Thoracic aorta endothelial cell (primary cell): Measurements from ENCODE around the genes CDH13, DNAAF1 and ADAD2.

GRCh38 chr16:81600894-81601482 is 156.4 kb downstream of the CMIP start:
- CAGE, long polyA plus RNA: no peak

GRCh38 chr16:81636450-81637227 is 142.5 kb upstream of the PLCG2 start:
- CAGE, long polyA plus RNA: no peak

- CAGE, long polyA plus RNA: no peak
Observed at GRCh38 chr16:81700490-81700969, 78.6 kb upstream of the PLCG2 start.

DNA sequence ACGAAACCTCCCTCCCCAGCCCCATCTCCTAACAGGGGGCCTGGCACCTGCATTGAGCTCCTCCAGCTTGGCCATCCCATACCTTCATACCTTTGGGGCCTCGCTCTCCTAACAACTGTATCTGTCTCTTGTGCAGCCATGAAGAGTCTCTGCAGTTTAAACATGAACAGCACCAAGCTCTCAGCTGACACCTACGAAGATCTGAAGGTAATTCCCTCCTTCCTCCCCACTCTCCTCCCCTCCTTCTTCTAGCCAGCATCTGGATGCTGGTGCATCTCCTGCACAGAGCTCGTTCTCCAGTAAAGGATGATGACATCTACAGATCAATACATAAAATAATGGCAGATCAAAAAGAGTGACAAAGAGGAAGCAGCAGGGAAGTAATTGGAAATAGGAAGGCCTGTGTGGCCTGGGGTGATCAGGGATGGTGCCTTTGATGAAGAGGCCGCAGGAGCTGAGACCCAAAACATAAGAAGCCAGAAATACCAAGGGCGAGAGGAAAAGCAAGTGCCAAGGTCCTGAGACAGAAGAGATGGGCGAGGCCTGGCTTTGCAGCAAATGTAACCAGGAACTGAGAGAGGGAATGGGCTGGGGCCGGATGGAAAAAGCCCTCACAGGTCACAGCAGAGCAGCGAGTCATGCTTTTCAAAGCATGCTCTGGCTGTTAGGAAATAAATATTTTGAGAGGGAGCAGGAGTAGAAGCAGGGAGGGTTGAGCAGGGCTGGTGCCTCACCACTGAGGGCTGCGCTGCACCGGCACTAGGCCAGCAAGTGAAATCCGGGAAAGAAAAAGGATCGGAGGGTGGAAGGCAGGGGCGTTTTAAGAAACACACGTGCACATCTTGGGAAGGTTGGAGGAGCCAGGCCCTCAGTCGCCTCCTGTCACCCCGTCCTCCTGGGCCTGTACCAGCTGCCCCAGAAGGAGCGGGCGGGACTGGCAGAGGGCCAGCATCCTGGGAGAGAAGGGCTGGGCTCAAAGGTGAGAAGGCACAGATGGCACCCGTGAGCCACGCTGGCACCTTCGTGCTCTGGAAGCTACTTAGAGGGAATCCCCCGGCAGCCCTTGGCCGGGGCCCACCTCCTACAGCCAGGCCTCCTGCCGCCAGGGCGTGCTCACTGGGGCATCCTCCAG is 71.8 kb upstream of the PLCG2 start:
- CAGE, long polyA plus RNA: no peak

GRCh38 chr16:81746052-81746733 is 32.9 kb upstream of the PLCG2 start:
- CAGE, long polyA plus RNA: no peak

- CAGE, long polyA plus RNA: no peak
Observed at GRCh38 chr16:81817851-81818197, 38.7 kb downstream of the PLCG2 start.

DNA sequence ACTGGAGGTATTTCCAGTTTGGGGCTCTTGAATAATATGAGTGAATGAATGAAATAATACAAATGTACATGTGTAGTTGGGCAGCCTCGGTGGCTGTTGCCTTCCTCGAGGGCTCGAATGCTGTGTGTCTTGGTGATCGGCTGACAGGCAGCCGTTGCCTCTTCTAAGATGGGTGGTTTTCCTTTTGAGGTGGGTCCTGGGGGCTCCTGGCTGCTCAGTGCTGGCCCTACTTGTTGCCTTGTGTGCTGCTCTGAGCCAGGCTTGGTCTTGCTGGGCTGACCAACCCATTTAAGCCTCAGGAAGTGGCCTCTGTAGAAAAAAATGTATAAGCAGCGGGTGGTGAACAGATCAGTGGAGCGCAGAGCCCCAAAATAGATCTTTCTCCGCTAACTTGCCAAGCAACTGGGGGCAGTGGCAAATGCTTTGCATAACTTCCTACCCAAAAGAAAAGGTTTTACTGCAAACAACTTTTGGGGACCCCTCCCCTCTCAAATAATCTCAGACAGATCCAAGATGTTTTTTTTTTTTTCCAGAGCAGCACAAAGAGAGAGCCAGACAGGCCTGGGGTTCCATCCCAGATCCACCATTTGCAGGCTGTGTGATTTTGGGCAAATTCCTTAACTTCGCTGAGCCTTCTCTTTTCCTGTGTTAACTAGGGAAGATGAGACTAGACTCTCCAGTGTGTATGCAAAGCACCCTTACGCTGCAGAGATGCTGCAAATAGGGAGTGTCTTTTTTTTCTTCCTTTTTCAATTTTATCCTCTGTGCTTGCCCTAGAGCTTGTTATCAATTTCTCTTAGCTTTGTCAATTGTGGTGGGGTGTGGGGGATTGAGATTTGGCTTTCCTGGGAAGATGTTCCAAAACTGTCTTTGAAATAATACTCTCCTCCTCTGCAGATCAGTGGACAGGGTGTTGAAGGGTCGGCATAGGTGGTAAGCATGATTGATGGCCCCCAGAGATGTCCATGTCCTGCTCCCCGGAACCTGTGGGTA is 42.6 kb downstream of the PLCG2 start:
- CAGE, long polyA plus RNA: no peak

GRCh38 chr16:81822829-81823710 is 44.0 kb downstream of the PLCG2 start:
- CAGE, long polyA plus RNA: no peak

- CAGE, long polyA plus RNA: no peak
Observed at GRCh38 chr16:81861326-81862098, 82.4 kb downstream of the PLCG2 start.

- CAGE, long polyA plus RNA: no peak
Observed at GRCh38 chr16:82152866-82153382, 17.1 kb downstream of the MPHOSPH6 start.

DNA sequence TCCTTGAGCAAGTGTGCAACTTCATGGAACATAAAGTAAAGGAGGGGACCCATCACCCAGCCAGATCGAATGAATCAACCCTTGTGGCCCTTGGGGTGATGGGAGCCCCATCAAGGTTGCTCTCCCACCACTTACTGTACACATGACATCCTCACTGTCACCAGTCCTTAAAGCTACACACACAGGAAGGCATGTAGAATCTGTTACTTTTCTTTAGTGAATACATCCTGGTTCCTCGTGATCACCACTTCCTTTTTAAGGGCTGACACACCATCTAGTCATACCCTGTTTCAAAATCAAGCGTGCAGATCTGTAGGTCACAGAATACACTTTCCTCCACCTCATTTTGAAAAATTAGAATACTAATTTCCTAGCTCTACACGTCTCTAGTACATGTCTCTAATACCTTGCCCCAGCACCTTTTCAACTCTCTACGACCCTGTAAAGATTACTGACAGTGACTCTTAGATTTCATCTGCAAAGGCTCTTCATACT is 22.7 kb upstream of the MPHOSPH6 start:
- CAGE, long polyA plus RNA: no peak

- CAGE, long polyA plus RNA: no peak
Observed at GRCh38 chr16:82626645-82627193, at the start of gene CDH13. Gene CDH13 (plus strand): TSS chr16:82626969.

DNA sequence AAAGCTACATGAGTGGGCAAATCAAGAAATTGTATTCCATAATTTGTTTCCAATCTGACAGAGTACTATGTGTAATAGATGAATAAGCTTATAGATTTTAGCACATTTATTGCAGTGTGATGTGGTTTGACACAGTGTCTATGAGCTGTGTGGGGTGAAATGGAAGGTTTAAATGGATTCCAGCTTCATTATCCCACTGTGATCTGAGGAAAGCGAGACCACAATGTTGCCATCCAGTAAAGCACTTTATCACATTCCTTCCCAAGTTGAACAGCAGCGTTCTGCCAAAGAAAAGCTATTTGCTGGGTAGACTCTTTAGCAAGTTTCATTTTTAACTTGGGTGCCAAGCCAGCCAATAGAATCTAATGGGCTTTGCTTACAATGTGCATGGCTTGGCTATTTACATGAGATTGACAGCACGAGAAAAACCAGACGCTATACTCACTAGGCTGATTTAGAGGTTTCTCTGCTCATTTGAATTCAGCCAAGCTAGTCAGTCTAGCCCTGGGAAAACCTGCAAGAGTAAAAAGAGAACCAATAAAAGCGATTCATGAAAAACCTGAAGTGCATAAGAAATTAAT is 108.8 kb downstream of the CDH13 start:
- CAGE, long polyA plus RNA: no peak

DNA sequence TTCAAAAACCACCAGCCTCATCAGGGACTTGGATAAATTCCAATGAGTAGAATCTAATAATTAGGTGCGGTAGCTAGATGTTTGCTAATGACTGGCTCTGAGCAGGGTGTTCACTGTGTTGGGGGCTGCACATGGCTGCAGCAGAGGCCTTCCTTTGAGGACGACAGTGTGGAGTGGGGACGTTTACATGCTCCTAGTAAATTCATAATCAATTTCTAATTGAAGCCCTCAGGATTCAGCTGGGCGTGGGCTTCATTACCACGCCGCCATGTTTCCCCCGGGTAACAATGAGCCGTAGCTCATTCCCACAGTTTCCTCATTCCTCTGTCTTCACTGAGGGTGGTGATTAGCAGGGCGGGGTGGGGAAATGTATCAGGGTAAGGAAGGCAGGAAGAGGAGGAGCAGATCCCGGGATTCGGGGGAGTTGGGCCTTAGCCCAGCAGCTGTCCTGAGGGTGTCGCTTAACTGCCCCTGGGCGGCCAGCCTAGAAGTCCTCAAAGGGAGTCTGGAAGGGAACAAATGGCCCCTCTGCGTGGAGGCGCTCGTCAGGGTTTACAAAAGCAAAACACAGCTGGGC is 14.2 kb downstream of the MLYCD start:
- CAGE, long polyA plus RNA: no peak

- CAGE, long polyA plus RNA: no peak
Observed at GRCh38 chr16:83945570-83946078, 7.4 kb upstream of the OSGIN1 start.

- CAGE, long polyA plus RNA: no peak
Observed at GRCh38 chr16:84062634-84063355, 20.2 kb upstream of the SLC38A8 start.

DNA sequence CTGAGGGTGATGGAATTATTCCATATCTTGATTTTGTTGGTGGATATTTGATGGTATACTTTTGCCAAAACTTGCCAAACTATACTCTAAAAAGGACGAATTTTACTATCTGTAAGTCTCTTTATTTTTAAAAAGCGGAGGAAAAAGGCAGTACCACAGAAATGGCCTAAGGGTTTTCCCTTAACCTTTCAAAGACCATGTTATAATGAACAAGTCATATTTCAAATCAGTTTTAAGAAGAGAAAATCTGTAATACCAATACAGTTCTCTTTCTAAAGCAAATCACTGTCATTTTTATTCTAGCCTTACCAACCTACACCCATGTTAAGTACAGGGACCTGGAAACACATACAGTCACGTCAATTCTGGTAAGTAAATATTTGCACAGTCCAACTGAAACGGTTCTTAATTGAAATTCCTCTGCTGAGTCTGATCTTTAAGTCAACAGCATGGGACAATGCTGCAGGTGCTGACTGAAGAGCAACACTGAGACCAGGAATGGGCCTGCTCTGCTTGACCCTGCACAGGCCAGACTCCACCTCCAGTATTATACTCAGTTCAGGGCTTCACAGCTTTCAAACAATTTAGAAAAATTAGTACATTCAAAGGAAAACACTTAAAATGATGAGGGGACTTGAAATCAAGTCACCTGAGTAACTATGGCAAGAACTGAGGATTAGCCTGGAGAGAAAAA is 20.2 kb downstream of the MBTPS1 start:
- CAGE, long polyA plus RNA: no peak

- CAGE, long polyA plus RNA: no peak
Observed at GRCh38 chr16:84144990-84145618, at the start of gene DNAAF1. Gene DNAAF1 (plus strand): TSS chr16:84145308.

GRCh38 chr16:84184727-84185776 is 1.8 kb downstream of the TAF1C start:
- CAGE, long polyA plus RNA: no peak

DNA sequence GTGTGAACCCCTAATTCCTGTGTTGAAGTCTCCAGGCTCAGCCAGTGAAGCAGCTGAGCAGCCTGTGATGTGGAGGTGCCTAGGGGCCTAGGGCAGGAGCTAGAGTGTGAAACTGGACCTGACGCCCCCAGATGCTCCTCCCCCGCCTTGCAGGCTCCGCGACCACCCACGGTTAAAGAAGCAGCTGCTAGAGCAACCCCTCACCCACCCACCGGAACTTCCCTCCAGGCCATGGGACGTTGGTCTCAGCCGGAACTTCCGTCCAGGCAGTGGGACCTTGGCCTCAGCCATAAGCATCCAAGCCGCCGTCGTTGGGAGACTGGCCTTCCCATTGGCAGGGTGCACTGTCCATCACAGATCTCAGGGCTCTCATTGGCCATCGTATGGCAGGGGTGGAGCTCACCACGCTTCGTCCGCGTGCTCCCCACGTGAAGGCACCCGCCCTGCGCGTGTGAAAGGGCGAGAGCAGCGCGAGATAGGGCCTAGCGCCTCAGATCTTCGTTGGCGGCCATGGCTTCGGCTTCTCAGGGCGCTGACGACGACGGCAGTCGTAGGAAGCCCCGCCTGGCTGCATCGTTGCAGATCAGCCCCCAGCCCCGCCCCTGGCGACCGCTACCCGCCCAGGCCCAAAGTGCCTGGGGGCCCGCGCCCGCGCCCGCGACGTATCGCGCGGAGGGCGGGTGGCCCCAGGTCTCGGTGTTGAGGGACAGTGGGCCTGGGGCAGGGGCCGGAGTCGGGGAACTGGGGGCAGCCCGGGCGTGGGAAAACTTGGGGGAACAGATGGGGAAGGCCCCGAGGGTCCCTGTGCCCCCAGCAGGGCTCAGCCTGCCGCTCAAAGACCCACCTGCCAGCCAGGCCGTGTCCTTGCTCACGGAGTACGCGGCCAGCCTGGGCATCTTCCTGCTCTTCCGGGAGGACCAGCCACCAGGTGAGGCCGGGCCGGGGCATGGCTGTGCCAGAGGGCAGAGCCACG is at the start of gene ADAD2:
Gene ADAD2 (plus strand): TSS at position 437 of the 973 bp plus-strand sequence.
- CAGE, long polyA plus RNA: no peak